ENCODE data around the genes FANCD2OS and IRAK2.

GRCh38 chr3:9734022-9734774 lies 2.7 kb downstream of the BRPF1 start:
- PRO-cap: no peak

DNA sequence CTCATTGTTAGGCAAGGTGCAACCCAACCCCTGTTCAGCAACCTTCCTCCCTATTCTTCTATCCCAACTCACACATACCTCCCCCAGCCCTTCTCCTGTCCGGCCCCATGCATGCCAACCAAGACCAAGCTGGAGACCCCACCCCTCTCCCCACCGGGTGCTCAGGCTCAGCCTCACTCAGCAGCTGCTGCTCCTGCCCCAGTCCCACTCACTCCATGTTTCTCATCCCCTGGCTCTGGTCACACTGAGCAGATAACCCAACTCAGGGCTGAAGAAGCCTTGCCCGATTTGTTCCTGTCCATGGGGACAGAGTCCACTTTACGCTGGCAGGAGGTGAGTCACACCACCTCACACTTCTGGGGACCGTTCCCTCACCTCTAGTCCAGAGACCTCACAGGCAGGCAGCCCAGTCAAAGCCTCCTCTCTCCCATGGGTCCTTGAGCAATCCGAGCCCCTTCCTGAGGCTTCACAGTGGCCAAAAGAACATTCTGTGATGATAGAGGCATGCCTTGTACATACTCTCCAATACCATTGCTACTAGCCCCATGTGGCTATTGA lies 1.4 kb downstream of the CIDEC start:
- PRO-cap: no peak

DNA sequence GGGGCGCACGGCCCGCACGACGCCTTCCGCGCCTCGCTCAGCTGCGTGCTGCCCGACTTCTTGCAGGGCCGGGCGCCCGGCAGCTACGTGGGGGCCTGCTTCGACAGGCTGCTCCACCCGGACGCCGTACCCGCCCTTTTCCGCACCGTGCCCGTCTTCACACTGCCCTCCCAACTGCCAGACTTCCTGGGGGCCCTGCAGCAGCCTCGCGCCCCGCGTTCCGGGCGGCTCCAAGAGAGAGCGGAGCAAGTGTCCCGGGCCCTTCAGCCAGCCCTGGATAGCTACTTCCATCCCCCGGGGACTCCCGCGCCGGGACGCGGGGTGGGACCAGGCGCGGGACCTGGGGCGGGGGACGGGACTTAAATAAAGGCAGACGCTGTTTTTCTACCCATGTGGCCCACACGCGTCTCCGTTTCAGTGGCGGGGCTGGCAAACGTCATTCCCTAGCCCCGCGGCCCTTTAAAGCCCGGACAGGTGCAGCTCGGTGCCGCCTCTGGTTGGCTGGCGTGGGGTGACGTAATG lies 342 bp upstream of the CRELD1 start:
- PRO-cap: unidirectional peak, minus-strand start at position 87 of the sequence; bidirectional peak, plus-strand start outside the sequence, minus-strand start at position 468 of the sequence

DNA sequence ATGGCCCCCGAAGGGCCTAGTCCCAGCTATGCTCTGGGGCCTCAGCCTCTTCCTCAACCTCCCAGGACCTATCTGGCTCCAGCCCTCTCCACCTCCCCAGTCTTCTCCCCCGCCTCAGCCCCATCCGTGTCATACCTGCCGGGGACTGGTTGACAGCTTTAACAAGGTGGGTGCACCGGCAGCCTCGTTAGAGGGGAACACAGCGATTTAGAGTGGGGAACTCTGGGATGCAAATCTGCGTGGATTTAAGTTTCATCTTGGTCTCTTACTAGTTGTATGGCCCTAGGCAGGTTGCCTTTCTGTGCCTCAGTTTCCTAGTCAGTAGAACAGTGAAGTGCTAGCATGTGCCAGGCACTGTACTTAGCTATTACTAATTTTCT lies 803 bp downstream of the CRELD1 start:
- PRO-cap: no peak

DNA sequence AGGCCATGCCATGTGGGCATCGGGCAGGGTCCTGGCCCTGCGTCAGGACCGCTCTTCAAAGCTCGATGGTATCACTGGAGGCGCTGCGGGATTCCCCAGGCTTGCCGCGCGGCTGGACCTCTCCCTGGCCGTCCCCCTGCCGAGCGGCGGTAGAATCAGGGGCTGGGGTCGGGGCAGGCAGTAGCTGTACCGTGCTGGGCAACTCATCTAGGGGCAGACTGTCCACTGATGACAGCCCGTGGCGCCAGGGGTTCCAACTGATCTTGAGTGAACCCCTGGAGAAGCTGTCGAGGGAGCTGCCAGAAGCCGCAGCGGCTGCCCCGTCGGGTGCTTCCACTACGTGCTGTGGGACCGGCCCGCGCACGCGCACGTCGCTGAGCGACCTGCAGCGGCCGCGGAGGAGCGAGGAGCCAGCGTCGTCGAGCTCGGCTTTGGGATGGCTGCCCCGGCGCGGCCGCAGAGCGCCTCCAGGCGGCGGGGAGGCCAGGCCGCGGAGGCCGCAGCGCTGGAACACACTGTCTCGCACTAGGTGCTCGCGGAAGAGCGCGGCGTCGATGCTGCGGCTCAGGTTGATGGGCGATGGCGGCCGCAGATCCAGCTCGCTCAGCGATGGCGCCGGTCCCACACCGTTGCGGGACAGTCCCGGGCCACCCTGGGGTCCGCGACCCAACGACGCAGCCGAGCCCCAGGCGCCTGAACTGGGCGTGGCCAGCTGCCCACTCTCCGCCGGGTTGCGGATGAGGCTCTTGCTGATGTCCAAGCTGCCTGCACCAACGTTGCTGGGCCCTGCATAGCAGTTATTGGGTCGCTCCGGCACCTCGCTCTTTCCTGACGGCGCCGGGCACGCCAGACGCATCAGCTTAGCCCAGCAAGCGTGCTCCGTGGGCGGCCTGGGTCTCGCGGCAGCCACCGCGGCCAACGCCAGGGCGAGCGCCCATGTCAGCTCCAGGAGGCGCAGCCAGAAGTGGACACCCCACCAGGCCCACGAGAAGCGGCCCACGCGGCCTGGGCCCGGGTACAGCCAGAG lies 5.7 kb downstream of the PRRT3 start:
- PRO-cap: bidirectional peak, plus-strand start at position 486 of the sequence, minus-strand start at position 345 of the sequence

DNA sequence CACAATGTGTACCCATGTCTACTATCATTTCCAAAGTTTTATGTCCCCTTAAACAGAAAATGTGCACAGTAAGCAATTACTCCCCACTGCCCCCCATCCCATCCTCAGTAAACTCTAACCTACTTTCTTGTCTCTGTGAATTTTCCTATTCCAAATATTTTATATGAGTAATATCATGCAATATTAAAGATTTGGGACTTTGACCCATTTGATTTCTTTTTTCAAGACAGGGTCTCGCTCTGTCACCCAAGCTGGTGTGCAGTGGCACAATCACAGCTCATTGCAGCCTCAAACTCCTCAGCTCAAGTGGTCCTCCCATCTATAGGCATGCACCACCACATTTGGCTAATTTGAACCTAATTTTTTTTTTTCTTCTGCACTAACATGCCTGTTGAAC lies 14.8 kb upstream of the PRRT3 start:
- PRO-cap: no peak

DNA sequence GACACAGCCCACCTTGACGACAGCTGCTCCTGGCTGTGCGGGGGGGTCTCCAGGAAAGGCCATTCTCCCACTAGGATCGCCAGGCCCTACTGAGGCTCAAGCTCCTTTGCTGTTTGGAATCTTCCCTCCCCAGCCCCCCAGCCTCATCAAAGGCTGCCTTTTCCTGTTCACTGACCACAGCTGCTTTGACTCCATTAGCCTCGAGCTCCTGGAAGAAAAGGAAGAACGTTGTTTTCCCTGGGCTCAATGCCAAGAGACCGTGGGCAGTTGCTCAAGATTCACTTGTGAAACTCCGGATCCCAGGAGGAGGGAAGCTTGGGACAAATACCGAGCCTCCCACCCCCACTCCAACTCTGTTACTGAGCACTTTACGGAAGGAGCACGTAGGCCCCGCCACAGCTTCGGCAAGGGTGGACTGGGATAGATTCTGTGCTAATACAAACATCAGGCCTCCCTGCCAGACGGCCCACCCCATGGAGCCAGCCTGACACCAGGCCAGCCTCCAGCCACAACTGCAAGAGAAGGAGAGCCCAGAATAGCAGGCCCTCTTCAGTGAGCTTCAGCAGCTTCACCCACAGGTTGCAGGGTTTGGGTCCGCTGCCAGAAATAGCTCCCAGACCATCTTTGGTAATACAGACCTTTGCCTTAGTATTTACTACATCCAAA lies 10.8 kb upstream of the FANCD2 start:
- PRO-cap: no peak

GRCh38 chr3:10108059-10108634 lies at the start of gene FANCD2OS:
Gene FANCD2OS, minus strand, starts transcription at chr3:10108255.
- PRO-cap: no peak

GRCh38 chr3:10122309-10123120 lies 7.0 kb downstream of the BRK1 start:
- PRO-cap: no peak

- PRO-cap: unidirectional peak, plus-strand start at chr3:10164919
Observed at GRCh38 chr3:10164561-10165595, at the start of gene IRAK2. Gene IRAK2, plus strand, starts transcription at chr3:10164919.

- PRO-cap: no peak
Observed at GRCh38 chr3:10189466-10190209, 24.9 kb downstream of the IRAK2 start.

DNA sequence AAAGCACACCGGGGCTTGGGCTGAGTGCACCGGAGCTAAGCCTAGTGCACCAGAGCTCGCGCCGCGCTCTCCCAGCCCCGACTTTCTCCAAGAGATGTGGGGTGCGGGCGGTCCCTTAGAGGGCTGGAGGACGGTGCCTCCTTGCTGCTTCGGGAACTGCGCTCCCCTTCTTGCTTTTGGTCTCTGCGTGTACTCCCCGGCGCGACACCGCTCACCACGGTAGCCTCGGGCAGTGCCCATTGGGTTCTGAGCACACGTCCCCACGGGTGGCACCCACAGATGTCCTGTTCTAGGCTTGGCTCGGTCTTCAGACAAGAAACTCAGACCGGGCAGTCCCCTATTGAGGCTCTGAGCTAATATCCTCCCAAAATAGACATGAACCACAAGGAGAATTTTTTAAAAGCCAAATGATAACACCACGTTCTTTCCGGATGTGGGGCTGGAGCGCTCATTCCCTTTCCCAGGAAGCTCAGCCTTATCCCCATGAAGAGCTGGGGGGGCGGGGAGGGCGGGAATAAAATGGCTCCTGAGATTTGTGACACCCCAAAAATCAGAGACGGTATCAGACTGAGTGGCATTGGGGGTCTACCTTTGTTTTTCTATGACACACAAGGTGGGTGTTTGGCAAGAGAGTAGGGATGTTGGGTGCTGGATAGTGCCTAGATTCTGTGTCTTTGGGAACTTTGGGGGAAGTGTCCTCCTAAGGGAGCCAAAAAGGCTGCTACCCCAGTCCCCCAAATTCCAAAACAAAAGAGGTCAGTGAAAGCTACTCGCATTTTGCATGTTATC lies 1.1 kb downstream of the SLC6A1 start:
- PRO-cap: no peak

DNA sequence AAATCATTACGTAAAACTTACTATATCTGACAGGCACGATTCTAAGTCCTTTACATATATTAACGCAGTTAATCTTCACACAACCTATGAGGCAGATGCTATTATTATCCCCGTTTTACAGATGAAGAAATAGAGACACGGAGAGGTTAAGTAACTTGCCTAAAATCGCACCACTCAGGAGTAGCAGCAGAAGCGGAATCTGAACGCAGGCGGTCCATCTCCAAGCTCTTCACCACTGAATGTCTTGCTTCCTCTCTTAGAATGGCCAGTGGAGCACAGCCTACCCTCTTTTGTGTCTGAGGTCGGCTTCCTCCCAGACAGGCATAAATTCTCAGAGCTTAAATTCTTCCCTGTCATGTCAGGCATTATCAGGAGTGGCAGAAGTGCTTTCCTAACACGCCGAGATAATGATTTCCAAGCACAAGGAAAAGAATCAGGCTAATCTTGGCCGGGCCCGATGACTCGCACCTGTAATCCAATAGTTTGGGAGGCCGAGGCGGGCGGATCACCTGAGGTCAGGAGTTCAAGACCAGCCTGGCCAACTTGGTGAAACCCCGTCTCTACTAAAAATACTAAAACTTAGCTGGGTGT lies 30.0 kb downstream of the HRH1 start:
- PRO-cap: no peak

- PRO-cap: no peak
Observed at GRCh38 chr3:11477491-11478090, 166.1 kb downstream of the VGLL4 start.

DNA sequence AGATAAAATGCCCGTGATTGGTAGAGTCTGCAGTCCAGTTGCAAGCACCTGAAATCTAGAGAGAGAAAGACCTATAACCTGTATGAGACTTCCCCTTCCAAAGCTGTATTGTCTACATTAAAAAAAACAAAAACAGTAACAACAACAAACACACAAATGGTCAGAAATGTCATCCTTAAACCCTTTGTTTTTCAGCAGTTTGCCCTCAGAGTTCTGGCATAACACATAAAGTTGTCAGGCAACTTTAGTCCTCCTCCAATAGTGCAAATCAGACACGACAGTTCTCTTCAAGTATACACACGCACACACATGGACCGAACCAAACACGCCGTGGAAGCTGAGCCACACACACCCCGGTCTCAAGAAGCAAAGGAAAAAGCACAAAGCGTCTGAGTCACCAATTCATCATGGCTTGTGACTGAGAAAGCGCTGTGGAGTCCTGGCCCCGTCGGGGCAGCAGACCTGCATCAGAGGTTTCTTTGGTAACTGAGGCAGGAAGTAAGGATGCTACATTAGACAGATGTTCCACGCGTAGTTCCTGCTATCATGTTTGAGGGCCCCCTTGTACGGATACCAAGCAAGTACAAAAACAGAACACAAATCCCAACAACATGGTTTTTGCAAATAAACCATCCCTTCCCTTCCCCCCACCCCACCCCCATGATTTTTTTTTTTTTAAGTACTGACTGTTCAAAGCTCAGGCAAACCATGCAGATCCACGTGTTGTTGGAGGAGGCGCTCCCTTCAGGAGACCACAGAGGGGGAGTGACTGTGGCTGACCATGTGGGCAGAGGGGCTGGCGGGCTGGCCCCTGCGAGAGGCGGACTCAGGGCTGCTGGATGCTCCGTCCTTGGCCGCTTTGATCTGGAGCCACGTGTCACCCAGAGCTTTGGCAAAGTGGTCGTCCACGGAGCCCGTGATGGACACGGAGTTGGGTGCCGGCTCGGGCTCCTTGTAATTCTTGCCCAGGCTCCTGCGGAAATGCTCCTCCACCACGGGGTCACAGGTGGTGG lies 85.6 kb downstream of the VGLL4 start:
- PRO-cap: no peak

DNA sequence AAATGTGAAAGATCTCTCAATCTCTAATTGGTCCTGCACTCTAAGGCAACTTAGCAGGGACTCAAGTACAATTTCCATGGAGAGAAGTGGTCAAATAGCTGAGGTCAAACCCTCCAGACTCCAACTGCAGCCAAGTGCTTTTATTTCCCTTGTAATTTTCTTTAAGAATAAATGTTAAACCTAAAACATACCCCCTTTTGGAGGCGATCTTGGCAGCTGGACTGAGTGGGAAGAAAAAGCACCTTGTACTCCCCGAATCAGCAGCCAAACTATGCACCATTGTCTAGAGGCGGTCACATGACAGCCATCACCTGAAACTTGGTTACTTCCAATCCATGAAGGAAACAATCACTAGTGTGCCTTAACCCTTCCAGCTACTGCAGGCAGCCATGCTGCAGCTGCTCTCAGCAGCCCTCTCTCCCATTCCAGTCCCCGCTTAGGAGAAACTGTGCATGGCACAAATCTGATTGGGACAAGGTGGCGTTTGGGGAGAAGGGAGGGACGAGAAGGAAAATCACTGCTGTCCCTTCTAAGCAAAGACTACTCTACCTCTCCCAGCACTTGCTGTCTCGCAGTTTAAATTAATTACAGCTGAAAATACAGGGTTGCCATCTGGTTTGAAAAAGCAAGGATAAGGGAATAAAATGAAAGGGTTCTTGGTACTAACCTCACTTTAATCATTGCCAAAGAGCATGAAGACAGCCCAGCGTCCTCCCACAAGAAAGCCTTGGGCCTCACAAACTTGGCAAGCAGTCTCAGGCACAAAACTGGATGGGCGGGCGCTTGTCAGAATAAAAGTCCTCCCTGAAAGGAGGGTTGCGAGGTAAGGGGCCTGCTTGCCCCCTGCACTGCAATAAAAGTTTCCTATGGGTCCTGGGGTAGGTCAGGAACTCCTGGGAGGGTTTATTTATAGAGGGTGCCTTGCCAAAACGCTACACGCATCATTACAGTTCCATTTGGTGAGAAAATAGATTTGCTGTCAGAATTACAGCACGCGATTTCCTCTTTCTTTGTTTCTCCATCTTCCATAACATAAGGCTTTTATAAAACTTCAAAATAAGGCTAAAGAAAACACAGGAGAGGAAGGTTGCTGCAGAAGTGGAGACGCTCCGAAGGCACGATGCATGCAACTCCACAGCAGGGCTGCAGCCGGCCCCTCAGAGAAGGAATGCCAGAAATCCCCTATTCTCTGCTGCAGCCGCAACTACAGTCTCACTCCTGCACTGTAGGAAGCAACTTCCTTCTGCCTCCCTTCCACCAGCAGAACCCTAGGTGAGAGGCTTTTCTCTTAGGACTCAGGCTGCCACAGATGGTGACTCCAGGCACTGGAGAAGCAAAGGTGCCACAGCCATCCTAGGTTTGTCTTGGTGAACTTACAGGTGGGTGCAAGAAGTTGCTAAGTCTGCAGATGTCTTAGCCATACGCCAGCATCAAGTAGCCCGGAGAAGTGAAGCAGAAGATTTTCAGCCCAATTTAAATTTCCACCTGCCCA lies 61.5 kb downstream of the VGLL4 start:
- PRO-cap: no peak

- PRO-cap: bidirectional peak, plus-strand start at chr3:11600641, minus-strand start at chr3:11600587
Observed at GRCh38 chr3:11600346-11601115, 43.2 kb downstream of the VGLL4 start.

DNA sequence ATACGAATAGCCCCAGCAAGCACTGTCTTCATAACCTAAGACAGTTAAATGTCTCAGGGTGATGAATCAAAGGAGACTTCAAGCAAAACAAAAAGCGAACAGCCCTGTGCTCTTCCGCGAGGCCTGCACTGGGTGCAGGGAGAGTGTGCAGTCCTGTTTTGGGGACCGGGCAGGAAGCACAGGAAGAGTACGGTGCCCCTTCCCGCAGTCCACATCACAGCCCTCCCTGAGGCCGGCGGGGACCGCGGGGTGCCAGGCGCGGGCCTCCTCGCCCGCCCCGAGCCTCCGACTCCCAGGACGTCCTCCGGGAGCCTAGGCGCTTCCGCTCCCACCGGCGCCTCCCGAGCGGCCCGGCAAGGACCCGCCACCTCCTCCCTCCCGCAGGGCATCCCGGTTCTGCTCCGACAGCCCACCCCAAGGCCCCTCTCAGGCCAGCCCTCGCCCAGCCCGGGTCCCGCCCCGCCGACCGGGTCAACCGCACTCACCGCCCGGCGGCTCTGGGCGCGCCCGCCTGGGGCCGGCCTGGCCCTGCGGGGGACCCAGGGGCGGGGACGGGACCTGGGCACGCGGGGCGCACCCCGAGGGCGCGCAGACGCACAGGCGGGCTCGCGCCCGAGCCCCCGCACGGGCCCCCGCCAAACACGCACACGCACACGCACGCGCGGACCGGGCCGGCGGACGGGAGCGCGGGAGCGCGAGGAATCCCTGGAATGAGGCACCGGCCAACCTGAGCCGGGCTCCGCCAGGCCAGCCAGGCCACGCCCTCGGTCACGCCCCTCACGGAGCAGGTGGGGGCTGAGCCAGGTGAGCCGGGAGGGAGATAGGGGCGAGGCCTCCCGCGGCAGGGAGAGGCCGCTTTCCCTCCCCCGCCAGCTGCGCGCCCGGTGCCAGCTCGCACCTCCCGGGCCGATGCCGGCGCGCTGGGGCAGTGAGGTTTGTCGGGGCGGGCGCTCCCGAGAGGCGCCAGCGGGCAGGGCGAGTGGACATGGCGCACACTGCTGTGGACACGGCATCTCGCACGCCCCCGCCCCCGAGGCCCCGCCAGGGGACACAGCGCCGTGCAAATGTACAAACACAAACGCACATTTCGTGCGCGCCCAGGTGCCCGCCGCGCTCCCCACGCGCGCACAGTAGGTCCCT lies 75.6 kb upstream of the VGLL4 start:
- PRO-cap: bidirectional peak, plus-strand start at position 787 of the sequence, minus-strand start at position 712 of the sequence

DNA sequence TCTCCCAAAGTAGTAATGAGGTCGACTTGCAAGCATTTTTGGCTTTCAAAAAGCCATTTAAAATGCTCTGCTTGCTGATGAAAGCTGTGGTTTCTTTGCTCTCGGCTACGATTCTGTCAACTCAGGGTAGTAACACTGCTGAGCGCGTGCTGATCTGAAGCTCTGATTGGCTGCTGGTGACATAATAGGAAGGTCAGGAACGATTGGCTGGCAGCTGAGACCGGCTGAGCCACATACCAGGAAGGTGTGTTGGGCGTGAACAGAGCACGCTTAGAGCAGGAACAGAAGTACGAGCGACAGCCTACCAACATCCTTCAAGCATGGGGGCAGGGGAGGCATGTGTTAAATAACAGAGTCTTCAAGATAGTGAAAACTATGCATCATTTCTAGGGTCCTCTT lies 76.2 kb downstream of the TAMM41 start:
- PRO-cap: no peak

DNA sequence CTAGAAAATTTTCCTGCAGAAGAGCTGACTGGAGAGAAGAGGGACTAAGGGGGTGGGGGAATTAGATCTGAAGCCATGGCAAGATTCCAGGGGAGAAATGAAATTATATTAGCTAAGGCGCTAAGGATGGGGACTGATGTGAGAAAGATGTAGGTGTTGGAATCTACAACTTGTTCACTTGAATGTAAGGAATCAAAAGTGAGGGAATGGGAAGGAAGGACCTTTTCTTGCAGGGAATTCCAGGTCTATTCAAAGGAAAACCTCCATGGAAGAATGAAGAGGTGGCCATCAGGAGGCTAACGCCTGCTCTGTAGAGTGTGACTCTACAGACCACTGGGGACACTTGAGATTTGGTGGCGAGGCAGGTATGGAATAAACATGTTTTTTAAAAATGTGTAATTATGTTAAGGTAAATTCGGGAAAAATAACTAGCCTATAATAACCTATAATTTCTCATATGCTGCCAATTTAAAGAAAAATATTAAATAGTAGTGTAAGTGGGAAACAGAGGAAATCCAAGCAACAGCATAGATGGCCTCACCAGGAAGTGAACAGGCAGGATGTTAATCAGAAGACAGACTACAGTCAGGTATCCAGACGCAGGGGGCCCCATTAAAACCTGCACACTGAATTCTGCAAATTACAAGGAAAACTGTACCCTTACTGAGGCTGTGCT lies 1.4 kb downstream of the TAMM41 start:
- PRO-cap: no peak